Vein endothelial cell (primary cell): ENCODE data around the genes EMD, CTAG1A and F8A1.

DNA sequence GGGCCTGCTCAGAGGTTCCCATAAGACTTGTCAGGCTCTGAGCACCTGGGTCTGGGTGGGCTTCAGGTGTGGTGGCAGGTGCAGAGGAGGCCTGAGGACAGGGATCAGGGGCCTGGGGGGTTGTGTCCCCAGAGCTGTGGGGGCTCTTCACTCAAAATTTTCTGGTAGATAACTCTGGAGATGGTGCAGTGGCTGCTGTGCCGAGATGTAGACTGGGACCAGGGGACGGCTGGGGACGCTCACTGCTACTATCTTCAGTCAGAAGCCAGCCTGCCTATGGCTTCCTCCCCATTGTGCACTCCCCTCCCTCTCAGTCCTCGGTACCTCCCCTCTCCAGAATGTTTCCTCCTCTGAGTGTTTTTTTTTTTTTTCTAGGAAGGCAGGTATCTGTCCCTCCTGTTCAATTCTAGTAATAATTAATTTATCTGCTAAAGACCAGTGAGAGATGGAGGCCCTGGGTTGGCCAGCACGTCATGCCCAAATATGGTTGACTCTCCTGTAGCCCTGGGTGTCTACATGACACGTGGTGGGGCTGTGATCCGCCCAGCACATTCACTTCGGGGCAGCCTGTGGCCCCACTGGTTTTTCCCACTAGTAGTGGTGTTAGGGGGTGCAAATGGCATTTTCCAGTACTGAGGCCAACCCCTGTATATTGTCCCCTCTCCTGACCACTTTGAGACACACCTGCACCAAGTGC is 1.9 kb downstream of the FLNA start:
- CAGE, long polyA plus RNA = no peak

DNA sequence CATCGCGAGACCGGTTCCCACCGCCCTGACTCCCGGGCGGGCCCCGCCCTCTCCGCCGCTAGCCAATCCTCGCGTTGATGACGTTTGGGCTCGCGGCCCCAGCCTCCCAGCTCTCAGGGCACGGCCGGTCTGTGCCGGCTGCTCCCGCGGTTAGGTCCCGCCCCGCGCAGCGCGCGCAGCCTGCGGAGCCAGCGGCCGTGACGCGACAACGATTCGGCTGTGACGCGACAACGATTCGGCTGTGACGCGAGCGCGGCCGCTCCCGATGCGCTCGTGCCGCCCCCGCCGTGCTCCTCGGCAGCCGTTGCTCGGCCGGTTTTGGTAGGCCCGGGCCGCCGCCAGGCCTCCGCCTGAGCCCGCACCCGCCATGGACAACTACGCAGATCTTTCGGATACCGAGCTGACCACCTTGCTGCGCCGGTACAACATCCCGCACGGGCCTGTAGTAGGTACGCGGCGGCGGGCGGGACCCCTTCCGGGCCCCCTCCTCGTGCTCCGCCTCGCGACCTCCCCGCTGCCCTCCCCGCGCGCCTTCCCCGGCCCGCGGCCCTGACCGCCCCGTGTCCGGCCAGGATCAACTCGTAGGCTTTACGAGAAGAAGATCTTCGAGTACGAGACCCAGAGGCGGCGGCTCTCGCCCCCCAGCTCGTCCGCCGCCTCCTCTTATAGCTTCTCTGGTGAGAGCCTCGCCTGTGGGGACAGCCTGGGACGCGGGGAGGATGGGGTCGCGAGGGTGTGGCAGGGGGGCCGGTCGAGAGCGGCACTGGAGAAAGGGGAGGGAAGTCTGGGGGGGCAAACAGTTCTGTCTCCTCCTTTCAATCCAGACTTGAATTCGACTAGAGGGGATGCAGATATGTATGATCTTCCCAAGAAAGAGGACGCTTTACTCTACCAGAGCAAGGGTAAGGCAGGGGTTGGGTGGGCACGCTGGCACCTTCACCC is at the start of gene EMD:
Gene EMD (plus strand): TSS at position 178 of the 942 bp plus-strand sequence.
- CAGE, long polyA plus RNA = no peak

GRCh38 chrX:154413514-154414321 is 2.4 kb downstream of the TAFAZZIN start:
- CAGE, long polyA plus RNA = no peak

DNA sequence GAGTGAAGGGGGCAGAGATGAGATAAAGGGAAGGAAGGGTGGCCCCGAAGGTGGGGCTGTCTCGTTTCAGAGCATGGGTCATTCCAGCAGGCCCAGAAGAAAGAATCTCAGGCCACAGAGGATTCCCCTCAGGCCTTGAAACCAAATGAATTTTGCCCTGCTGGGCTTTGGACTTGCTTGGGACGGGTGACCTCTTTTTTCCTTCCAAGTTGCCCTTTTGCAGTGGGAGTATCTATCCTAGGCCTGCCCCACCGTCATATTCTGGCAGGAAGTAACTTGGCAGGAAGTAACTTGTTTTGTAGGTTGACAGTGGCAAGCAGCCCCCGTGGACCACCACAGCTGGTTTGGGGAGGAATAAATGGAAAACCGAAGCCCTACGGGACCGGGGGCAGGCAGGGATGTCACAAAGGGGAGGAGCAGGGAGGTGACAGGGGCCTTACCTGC is 4.6 kb downstream of the FAM3A start:
- CAGE, long polyA plus RNA = no peak

DNA sequence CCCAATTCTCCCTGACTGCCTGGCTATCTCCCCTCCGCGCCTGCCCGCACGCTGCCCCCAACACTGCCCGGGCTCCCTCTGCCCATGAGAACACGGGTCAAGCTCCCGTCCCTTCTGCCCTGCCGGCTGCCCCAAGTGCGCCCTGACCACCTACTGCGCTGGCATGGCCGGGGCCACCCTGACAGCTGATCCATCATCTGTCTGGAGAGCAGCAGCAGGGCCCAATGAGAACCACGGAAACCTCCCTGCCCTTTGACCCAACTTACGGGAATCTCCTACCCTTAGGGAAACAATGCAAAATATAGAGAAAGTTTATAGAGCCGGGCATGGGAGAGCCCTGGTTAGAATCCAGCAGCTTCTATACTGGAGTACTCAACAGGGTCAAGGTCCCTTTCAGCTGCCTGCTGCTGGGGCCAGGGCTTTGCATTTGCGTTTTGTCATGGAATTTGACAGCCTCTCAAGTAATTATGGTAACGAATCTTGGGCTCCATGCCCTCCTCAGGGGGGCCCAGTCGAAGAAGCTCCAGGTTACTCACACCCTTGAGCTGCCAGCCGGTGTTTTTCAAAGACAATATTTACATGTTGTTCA is 1.3 kb upstream of the FAM3A start:
- CAGE, long polyA plus RNA = no peak

DNA sequence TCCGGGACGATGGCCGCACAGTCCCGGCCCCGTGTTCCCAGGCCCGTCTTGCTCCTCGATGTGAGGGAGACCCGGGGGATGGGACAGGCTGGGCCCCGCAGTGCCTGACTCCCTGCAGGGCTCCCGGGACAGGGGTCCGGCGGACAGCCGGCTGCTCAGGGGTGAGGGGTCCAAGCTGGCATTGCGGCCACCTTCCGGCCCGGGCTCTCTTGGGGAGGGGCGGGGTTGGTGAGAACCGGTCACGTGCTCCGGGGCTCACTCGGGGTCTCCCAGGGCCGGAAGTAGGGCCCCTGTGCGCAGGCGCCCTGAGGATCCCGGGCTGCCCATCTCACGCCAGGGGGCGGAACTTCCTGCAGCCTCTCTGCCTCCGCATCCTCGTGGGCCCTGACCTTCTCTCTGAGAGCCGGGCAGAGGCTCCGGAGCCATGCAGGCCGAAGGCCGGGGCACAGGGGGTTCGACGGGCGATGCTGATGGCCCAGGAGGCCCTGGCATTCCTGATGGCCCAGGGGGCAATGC is at the start of gene CTAG1A:
Gene CTAG1A (plus strand): TSS at position 351 of the 516 bp plus-strand sequence.
- CAGE, long polyA plus RNA = no peak

GRCh38 chrX:154748921-154749839 is 1.7 kb downstream of the GAB3 start:
- CAGE, long polyA plus RNA = no peak

- CAGE, long polyA plus RNA = no peak
Observed at GRCh38 chrX:154800705-154801295, 4.5 kb downstream of the MPP1 start.

DNA sequence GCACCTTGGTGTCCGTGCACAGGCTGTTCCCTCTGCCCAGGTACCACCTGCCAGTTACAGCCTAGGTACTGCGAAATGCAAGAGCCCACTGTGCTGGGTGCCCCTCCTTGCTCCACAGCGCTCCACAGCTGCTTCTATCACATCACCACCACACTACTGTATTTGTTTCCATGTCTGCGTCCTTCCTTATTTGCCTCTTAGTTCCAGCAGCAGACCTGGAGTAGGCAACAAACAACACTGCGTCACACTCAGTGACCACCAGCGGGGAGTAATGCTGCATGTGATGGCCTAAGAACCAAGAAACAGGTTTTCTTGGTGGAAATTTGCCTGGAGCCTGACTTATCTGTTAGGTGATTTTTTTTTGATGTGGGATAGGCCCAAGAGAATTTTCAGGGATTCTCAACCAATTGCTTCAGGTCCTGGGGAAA is 3.2 kb downstream of the MPP1 start:
- CAGE, long polyA plus RNA = no peak

DNA sequence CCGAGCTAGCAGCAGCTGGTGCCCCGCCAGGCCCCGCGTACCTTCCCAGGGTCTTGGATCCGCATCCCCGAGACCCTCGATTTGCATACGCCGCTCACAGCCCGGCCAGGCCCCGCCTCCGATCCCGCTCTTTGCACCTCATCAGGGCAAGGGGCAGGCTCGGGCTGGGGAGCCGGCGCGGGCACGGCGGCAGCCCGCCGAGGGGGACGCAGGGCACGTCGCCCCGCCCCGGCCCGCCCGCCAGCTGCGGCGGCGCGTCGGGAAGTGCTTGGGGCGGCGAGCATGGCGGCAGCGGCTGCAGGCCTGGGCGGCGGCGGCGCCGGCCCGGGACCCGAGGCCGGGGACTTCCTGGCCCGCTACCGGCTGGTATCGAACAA is at the start of gene F8A1:
Gene F8A1 (plus strand): TSS at position 263 of the 377 bp plus-strand sequence.
- CAGE, long polyA plus RNA = no peak

- CAGE, long polyA plus RNA = no peak
Observed at GRCh38 chrX:154930276-154930572, 44.1 kb downstream of the F8A1 start.

GRCh38 chrX:155027708-155028197 is 1.1 kb downstream of the FUNDC2 start:
- CAGE, long polyA plus RNA = no peak

DNA sequence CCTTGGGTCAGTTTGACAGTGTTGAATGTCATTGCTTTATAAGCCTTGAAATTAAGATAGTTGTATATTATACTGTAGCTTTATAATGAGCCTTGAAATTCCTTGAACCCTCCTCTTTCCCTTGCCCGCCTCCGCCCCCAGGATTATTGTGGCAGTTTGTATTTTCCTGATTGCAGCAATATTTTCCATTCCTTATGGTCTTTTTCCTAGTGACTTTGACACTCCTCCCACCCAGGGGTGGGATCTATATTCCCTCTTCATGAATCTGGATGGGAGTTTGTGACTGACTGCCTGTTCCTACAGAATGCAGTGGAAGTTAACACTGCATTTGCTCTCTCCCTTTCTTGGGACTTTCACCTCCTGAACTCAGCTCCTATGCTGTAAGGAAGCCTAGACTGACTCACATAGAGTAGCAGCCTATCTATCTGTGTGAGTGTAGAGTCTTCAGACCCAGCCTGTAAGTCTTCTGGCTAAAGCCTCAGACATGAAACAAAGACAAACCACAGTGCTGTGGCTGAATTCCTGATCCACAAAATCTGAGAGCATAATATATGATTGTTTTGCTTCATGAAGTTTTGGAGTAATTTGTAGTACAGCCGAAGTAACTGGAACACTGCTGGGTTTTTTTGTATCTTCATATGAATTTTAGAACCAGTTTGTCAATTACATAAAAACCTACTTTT is 2.3 kb downstream of the FUNDC2 start:
- CAGE, long polyA plus RNA = no peak

DNA sequence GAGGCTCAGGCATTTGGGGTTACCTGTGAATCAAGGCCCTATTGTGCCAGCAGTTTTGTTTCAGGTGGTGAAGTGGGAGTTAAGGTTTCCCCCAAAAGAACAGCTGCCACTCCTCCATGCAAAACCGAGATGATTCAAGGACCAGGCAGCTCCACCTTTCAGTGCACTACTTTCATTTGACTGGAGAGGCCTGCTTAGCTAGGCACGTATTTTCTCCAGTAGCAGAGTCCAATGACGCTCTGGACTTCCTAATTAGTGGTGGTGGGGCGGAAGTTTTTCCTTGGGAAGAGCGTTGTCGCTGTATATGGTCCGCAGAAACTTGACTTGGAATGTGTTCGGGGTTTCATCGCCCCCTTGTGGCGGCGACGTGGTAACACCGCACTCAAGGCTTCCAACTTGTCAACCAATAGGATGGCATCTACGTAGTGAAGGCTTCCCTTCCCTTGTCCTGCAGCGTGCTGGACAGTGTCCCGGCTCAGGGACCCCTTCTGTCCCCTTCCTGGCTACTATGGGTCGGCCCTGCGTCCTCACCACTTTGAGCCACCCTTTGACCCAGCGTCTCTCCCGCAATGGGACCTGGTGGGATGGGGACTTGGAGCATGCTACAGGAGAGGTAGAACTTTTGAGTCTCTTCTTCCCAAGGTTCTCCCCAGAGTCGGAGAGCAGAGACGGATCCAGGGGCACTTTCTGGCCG is 13.6 kb downstream of the CMC4 start:
- CAGE, long polyA plus RNA = no peak

DNA sequence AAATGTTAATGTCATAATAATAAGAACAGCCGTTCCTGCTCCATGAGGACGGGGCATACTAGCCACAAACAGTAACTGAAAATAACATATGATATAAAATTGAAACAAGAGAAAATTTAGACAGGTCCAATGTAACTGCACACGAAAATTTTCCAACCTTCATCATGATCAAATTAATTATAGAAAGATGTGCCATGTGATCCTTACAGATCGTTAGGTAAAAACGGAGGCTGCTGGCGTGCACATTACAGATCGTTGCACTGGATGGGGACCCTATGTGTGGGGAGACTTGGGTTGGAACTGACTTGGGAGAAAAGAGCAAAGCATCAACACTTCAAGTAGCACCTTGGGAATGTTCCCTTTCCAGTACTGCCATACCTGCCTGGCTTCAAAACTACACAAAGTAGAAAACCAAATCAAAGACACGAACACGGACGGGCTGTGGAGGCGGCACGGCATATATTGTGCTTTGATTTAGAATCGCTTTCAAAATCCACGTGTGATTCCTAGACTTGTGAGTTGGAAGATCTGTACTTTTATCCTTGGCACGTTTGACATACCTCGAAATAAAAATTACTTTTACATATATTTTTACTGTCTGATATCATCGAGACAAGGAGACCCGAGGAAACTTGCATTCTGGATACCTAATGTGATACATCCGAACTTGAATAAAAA is 919 bp downstream of the CMC4 start:
- CAGE, long polyA plus RNA = no peak